AG04449 (cell line): ENCODE measurements around the gene RNF103.

- RRBS: no CpG with 5 or more reads among the region's 5 CpGs
Measured at GRCh38 chr2:86280506-86280850, 56.9 kb downstream of the REEP1 start.

DNA sequence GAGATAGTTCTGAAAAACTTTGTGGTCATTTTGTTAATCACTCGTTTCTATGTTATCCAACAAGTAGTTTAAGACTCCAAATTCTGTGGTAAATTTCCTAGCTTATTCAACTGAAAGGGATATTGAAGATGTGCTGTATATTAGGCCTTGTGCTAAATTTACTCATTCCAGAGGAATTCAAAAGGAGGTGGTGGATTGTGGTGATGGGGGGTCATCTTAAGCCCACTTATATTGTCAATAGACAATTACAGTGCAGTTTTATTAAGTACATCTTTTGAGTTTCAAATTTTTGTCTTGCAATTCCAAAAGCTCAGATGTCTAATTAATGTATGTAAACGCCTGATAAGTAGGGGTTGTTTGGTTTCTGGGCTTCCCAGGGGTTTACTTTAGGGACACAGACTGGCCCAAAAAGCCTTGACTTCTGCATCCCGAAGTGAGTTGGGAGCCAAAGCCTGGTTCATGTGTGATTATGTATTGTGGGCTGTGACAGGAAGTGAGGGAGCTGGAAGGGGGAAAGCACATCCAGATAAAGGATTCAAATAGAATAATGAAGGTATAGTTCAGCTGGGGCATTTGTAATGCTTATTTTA is 8.1 kb downstream of the KDM3A start:
- RRBS: no CpG with 5 or more reads among the region's 3 CpGs

DNA sequence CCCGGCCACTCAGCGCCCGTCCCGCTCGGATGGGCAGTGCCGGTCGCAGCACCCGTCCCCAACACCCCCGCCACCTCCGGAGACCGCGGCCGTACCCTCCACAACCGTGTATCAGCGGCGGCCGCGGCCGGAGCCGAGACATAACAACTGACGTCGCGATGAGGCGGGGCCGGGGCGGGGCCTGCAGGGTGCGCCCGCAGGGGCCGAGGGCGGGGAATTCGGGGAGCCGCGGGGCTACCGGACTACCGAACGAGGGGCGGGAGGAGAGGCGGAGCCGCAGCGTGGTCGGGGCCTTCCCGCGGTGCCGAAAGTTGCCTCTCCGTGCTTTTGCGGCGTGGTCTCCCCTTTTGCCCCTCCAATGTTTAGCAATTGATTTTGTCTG is at the start of gene RNF103:
Gene RNF103 (minus strand): TSS at position 145 of the 382 bp plus-strand sequence.
- RRBS: 3% methylated on average over 33 of the region's 47 CpGs

- RRBS: no CpG with 5 or more reads among the region's 4 CpGs
Measured at GRCh38 chr2:86704331-86705074, 15.6 kb upstream of the RMND5A start.

DNA sequence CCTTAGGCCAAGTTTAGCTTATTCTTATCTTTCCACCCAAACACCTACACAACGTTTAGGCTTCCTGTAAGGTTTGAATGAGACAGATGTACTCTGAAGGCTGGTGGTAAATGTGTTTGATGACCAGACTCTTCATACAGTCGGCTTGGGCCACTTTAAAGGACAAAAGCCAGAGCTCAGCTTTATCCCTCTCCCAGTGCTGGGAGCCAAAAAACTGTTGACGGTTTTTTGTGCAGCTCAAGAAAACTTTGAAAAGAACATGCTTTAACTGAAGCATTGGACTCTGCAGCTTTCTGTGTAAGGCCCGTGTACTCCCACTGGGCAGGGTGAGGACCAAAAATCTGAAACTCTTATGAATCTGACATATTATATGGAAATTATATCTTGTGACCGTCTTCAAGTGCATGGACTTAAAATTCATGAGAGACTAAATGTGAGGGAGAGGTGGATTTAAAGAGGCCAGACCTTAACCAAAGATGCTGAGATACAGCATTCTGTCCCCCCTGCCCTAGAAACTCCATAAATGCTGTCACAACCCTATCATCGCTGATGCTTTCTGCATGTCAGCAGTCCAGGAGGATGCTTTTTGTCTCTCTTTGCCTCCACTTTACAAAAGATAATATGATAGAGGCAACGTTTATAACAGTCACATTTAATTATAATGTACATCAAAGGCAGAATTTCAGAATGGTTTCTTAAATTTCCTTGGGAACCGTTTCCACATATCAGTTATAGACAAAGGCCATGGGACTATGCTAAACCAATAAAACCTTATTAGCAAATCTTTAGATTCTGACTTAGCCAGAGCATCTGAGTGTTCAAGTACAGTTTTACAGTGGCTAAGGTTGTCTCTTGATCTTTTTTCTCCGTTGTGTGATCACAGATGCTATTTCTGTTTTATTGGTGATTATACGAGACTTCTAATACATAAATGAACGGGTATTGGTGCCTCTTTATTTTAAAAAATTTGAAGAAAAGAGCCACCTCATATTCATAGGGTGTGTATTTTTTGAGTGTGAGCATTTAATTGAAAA is 15.0 kb downstream of the CD8A start:
- RRBS: no CpG with 5 or more reads among the region's 11 CpGs

DNA sequence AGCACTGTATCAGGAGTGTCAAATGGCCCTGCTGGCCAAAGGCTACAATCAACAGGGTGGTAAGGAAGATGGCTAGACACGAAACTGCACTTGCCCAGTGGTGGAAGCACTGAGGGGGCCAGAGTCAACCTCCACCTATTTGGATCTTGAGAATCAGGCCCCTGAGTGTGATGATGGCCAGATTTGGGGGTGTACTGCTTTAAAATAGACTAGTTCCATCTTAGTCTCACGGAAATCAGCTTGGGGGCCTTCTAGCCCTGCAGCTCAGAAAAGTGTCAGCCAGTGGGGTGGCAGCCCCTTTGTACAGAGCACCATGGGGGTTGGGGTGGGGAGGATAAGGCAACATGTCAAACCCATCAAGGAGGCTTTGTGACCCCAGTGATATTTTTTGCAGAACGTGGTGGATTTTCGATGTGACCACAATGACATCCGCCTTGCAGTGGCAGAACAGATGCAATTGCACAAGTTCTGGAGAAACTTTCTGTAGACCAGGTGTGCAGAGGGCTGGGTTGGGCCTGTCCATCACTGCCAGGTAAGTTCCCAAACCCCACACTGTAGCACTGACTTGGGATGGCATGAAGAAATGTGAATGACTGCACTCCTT is 3.0 kb upstream of the CD8A start:
- RRBS: no CpG with 5 or more reads among the region's 5 CpGs

- RRBS: no CpG with 5 or more reads among the region's 13 CpGs
Measured at GRCh38 chr2:86837248-86837667, 24.4 kb downstream of the CD8B start.

- RRBS: no CpG with 5 or more reads among the region's 139 CpGs
Measured at GRCh38 chr2:87348420-87349672, 327.2 kb upstream of the PLGLB1 start.

DNA sequence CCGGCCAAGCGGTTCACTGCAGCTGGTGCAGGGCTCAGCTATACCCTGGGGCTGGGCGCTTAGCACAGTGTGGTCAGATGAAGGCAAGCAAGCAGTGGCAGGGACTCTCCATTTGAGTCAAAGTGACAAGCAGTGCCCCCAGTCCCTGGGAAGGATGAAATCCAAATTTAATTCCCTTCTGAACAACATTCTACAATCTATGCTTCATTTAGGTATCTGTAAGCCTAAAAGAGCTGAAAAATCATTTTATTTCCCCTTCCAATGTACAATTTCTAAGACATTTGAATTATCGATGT is 88.8 kb upstream of the PLGLB2 start:
- RRBS: no CpG with 5 or more reads among the region's 4 CpGs

DNA sequence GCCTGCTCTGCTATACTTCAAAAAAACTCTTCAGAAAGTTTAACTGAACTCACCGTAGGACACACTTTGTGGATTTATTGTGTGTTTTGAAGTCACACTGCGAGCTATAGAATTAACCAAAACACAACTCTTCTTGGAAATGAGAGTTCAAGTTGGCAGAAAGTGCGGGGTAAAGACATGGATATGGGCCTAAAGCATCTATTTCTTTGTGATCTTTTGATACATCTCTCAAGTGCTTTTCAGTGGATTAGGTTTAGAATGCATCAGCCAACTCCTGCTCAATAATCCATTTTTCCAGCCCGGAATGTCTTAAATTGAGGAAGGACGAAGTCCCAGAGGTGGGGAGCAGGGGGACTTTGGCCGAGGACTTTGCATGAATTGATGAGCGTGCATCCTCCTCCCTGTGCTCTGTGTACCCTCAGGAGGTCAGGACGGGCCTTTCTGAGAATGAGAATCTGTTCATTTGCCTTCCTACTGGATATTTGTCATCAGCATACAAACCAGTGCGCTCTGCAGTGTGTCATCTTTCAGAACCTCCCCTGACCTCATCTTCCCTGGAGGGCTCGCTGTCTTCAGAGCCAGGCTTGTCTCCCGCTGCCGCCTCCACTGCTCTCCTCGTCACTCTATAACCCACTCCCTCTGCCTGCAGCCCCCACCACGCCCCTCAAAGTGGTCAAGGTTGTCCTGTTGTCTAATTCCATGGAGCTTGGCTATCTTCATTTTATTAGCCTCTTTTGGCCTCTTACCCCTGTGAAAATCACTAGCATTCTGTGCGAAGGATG is 2.6 kb downstream of the PLGLB2 start:
- RRBS: no CpG with 5 or more reads among the region's 15 CpGs

DNA sequence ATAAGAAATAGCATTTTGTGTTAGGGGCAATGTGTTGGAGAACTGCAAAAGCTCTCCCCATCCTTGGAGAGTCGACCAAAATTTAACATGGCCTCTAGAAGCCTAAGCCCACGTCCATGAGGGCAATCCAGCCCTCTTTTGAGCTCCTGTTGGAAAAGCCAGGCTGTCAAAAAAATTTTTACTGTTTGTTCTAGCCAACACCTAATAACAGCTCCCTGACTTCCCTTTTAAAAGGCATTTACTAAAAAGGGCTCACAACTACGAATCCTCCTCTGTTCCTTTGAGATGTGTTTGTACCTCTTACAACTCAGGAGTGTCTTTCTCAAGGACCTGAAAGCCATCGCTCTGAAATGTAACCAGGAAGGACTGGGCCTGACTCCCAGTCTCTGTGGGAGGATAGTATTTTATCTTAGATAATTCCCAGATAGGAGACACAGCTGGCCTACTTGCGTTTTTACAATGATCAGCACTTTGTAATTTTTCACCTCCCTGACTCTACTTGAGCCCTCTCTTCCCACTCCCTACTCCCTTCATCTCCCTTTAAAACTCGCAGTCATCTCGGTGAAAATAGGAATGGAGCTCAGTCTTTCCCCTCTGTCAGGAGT is 1.3 kb downstream of the KRCC1 start:
- RRBS: no CpG with 5 or more reads among the region's 7 CpGs

DNA sequence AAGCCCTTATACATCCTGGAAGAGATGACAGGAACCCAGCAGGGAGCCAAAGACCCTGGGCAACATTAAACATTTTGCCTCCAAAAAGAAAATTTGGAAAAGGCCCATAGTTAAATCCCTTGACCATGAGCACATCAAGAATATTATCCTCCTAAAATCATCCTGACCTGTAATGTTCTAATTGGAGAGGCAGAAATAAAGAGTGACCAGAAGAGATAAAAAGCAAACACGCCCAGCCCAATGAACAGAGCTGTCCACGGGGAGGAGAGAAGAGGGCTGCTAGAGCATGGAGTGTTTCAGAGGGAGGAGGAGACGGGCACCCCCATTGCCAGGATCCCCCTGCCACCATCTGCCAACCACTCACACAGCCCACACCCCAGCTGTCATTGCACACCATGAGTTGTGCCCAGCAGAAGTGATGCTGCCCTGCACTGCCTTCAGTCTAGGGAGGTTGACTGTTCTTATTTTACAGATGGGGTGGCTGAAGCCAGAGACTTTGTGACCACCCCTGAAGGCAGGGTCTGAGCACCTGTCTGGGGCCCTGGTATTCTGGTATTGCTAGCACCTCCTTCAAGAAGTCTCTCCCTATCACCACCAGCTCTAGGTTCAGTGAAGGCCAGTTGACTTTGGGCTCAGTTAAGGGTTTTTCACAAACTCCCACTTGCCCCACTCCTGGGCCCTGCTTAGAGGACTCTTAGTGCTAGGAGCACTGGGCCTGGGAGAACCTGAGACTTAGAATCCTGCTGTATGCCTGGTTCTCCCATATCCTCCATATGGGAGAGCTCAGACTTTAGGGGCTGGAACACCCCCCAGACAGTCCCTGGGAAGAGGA is 2.5 kb downstream of the FABP1 start:
- RRBS: no CpG with 5 or more reads among the region's 3 CpGs

- RRBS: no CpG with 5 or more reads among the region's 5 CpGs
Measured at GRCh38 chr2:88139216-88139979, 11.5 kb upstream of the FABP1 start.

GRCh38 chr2:88212239-88212741 is 42.1 kb downstream of the THNSL2 start:
- RRBS: no CpG with 5 or more reads among the region's 9 CpGs

- RRBS: no CpG with 5 or more reads among the region's 5 CpGs
Measured at GRCh38 chr2:88538304-88538594, 13.8 kb downstream of the TEX37 start.

DNA sequence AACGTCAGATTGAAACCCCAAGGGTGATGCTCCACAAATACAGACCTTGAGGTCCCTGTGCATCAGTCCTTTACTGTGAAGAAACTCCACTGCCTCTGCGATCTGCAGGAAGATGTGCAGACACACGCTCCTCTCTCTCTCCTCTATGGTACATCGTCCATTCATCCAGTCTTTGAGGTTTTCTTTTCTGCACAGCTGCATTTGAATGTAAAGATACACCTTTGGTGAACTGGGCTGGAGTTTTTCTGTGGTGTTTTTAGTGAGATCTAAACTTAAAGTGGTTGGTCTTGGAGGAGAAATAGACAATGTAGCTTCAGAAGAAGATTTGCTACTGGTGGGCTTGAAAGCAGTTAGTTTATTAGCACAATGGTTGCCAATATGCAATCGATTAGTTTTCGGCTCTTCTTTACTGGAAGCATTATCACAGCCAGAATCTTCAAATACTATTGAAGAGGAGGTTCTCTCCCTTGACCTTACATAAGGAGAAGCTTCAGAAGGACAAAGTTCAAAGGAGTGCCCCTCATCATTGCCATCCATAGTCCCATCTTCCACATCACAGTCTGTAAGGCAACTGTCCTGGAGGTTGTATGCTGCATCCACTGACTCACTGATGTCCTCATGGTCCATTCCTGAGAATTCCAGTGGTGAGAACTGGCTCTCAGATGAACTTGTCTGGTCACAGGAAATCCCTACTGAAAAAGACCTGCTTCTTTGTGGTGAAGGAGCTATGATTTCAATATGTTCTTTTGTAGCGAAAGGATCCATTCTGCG is 50.4 kb downstream of the TEX37 start:
- RRBS: no CpG with 5 or more reads among the region's 8 CpGs

- RRBS: no CpG with 5 or more reads among the region's 10 CpGs
Measured at GRCh38 chr2:88827755-88828309, 136.4 kb downstream of the RPIA start.

DNA sequence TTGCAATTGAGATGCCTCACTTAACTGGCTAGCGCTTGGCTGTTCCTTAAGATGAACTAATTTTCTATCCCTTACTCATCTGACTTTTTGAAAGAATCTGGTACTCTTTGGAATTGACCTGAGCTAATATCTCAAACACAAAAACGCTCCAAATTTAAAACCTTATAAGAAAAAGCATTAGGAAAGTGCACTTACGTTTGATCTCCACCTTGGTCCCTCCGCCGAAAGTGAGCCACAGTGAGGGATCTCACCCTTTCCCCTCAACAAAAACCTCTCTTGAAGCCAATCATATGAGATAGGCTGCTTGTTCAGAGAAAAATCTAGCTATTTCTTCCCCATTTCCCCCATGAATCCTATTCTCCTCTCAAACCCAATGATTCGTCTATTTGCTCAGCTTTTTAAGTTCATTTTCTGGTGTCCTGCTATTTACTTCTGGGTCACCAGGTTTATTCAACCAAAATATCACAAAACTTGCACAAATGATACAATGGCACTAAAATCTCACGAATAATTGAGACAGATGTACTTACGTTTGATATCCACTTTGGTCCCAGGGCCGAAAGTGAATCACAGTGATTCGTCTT is 169.3 kb downstream of the RPIA start:
- RRBS: no CpG with 5 or more reads among the region's 10 CpGs

GRCh38 chr2:89245360-89245834 is 553.9 kb downstream of the RPIA start:
- RRBS: no CpG with 5 or more reads among the region's 2 CpGs